H4 (cell line): ENCODE measurements around the gene TENT4B.

- RAMPAGE, long total RNA = no peak
Measured at GRCh38 chr16:46758638-46759097, 10.5 kb upstream of the MYLK3 start.

- RAMPAGE, long total RNA = no peak
Measured at GRCh38 chr16:46884491-46884984, 376 bp downstream of the GPT2 start.

- RAMPAGE, long total RNA = no peak
Measured at GRCh38 chr16:47229666-47229865, 85.8 kb upstream of the NETO2 start.

DNA sequence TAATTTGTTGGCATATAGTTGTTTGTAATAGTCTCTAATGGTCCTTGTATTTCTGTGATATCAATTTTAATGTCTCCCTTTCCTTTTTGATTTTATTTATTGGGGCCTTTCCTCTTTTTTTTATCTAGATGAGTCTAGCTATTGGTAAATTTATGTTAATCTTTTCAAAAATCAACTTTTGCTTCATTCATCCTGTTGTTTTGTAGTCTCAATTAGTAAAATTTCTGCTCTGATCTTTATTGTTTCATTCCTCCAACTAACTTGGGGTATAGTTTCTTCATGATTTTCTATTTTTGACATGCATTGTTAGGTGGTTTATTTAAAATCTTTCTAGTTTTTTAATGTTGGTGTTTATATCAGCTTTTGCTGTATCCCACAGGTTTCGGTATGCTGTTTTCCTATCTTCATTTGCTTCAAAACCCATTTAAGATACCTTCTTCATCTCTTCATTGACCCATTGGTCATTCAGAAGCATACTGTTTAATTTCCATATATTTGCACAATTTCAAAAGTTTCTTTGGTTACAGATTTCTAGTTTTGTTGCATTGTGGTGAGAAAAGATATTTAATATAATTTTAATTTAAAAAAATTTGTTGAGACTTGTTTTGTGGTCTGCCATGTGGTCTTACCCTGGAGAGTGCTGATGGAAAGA lies 146.0 kb upstream of the NETO2 start:
- RAMPAGE, long total RNA = no peak

DNA sequence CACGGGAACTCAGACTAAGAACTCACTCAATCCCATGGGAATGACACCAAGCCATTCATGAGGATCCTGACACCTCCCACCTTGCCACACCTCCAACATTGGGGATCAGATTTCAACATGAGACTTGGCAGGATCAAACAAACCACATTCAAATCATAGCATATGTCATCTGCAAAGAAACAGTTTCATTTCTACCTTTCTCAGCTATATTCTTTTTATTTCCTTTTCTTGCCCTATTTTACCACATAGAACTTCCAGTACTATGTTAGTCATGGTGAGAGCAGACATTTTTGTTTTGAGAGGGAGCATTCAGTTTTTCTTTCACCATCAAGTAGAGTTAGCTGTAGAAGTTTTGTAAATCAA lies 113.5 kb downstream of the PHKB start:
- RAMPAGE, long total RNA = no peak

DNA sequence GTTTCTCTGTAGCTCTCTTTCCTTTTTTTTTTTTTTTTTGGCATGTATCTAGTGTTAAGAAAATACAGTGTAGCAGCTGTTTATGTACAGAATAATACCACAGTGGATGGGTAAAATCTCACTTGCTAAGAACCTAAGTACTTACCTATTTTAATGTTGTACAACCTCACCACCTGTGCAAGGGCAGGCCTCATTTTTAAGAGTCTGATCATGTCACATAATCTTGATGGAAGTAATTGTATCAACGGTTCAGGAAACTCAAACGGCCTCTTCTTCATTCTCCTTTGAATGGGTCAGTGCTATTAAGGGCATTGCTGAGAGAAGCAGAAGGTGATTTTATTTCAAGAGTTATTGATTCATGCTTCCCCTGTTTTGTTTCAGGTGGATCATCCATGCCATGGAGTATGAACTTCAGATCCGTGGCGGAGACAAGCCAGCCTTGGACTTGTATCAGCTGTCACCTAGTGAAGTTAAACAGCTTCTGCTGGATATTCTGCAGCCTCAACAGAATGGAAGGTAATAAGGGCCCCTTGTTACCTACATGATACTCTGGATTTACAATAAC lies 227.6 kb downstream of the PHKB start:
- RAMPAGE, long total RNA = no peak

DNA sequence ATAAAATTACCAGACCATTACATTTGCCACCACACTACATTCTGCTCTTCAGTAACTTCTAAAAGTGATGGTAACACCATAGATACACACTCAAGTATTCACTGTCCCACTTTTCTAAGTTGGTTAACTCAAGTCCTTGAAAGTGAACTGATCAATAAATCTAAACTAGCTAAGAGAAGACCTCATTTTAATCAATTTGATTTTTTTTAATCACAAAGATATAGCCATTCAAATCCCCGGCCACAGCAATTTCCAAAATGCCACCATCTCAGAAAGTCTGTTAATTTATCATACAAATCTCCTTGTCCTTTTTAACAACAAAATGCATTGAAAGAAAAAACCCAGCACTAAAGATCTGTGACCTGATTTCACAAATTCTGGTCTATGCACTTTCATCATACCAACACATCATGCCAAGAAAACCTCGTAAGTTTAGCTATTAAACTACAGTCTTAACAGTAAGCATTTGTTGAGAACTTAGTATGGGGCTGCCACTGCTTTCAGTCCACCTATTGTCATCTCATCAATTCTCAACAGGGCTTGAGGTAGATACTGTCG lies 1.7 kb downstream of the SIAH1 start:
- RAMPAGE, long total RNA = no peak

- RAMPAGE, long total RNA = no peak
Measured at GRCh38 chr16:48444581-48444934, 59.3 kb upstream of the SIAH1 start.

- RAMPAGE, long total RNA = no peak
Measured at GRCh38 chr16:49132701-49133032, 149.0 kb downstream of the CBLN1 start.

DNA sequence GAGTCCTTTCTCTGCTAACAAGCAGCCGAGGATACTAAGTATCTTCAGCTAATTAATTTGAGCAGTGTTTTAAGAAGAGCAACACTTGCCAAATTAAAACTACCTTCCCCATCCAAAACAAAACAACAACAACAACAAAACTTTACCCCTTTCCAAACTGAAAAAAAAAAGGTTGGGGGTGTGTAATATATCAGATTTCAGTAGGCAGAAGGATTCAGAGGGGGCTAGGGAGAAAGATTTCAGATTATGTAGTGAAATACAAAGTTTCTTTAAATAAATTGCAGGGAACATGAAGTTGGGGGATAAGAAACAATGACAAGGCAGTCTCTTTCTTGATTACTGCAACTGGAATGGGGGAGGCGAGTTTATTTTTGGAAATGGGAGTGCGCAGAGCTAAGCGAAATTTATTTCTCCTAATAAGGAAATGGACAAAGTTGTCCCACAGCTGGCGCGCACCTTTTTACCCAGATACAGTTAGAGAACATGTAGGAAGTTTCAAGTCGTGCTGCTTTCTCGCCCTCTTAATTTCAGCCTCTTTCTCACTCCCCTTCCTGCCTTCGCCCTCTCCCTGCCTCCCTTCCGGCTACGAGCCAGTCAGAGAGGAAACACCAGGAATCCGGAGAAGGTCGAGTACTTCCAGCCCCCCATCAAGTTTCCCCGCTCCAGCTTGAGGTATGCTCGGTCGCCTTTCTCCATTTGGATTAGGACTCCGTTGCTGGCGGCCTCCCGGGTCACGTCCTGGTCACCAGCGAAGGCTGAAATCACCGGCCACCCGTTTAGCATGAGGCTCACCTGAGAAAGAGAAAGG lies 2.6 kb downstream of the CBLN1 start:
- RAMPAGE, long total RNA = no peak

GRCh38 chr16:49543406-49543913 lies 169.9 kb downstream of the C16orf78 start:
- RAMPAGE, long total RNA = no peak

GRCh38 chr16:49580753-49580962 lies 207.1 kb downstream of the C16orf78 start:
- RAMPAGE, long total RNA = no peak

DNA sequence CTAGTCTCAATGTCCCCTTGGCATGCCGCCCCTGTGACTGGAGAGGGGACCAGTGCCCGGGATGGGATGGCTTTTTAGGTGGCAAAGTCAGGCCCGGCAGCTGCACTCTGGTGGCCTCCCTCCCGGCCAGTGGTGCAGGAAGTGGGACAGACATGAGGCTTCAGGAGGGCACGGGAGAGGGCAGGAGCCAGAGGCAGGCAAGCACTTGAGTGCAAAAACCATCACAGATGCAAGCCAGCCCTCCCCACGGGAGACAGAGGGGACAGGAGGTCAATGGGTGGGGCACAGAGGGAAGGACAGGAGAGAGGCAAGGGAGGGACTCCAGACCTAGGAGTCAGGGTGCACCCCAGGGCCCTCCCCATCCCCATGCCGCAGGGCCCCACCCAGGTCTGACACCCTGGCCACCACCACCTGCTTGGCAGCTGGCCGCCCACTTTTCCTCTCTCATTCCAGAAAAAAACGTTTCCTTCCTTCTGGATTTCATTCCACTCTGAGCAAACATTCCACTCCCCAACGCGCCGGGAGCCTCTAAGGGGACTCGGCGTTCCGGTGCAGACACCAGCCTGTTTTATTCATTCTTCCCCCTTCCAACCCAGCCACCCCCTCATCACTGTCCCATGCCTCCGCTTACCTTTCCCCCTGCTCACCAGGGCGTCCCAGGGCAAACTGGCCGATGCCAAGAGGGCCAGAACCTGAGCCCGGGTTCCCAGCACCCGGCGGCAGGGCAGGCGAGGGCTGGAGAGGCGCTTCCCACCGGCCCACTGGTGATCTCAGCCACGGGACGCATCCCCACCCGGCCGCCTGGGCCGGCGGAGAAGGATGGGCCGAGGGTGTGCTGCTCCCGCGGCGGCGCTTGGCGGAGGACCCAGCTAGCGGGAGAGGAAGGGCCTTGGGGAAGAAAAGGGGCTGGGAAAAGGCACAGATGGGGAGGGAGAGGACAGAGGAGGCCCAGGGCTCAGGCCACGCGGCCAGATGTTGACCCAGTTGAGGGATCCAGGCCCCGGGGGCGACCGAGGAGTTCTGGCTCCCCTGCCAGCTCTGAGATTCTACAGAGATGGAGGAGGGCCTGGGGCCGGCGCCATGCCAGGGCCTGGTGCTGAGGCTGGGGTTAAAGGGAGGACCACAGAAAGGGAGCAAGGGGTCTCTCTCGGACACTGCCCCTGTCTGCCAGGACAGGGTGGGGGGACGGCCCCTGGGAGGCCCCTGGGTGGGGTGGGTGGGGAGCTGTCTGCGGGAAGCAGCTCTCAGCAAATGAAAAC lies 192.0 kb downstream of the ZNF423 start:
- RAMPAGE, long total RNA = no peak

GRCh38 chr16:49696344-49696837 lies 159.5 kb downstream of the ZNF423 start:
- RAMPAGE, long total RNA = no peak

DNA sequence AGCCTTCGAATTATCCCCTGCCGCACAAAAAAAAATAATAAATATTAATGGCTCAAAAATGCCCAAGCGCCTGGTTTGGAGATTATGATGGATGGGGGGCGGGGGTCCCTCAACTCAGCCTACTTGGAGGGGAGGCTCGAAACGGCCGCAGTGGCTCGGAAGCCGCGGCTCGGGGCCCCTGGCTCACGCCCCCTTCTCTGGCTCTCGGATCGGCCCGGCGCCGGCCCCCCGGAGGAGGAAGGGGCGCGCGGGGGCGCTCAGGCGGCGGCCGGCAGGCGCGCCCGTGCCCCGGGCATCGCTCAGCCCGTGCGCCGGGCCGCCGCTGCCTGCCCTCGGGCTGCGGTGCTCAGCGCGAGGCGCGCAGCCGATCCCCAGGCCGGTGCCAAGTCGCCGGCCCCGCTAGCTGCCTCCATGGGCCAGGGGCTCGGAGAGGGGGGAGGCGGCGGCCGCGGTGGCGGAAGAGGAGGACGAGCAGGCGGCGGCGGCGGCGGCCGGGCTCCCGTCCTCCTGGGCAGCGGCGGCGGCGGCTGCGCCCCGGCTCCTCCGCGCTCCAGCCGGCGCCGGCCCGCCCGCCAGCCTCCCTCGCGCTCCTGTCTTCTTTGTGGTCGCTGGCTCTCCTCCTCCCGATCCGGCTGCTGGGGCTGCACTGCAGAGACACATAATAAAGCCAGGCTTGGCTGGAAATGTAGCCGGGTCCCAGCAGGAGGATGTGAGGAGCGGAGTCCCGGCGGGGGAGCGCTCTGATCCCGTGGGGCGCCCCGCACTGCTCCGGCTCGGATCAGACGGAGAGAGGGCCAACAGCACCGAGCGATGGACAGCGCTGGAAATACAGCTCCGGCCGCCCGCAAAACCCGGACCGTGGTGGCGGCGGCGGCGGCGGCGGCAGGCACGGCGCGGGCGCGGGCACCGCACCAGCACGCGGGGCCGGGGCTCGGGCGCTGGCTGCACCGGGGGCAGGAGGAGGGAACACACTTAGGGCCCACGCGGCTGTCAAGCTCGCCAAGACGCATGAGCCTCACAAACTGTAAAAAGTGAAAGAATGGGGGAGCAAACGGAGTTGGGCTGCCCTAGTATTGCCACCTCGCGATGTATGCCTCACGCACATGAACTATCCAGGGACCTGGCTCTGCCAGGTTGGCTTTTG lies 904 bp upstream of the ZNF423 start:
- RAMPAGE, long total RNA = no peak

DNA sequence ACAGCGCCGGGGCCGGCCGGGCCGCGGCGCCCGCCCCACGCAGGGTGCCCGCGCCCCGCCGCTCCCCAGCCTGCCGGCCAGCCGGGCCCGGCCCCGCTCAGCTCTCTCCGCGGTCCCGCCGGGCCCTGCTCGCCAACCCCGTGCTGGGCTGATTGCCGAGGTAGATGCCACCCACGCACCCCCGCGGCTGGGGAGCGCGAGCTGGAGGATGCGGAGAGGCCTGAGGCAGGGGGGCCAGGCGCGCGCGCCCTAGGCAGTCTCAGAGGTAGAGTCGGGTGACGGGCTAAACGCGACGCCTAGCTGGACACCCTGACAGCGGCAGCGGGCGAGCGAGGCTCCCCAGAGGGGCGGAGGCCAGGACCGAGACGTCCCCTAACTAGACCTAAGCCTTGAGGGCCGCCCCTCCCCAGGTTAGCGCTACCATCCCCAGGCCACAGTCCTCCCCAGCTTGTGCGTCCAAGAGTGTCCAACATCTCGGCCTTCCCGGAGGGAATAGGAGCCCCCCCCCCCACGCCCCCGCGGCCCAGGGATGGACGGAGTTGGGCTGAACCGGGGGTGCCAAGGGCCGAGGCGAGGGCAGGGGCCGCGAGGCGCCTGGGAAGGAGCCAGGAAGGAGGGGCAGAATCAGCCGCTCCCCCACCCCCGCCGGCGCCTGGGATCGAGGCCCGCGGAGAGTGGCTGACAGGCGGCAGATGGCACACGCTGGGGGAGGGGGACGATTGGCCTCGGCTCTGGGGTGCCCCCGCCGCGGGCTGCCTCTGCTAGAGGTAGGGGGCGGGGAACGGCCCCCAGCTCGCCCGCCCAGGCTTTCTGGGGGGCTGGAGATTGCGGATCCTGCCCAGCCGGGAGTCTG lies 2.5 kb upstream of the ZNF423 start:
- RAMPAGE, long total RNA = no peak

DNA sequence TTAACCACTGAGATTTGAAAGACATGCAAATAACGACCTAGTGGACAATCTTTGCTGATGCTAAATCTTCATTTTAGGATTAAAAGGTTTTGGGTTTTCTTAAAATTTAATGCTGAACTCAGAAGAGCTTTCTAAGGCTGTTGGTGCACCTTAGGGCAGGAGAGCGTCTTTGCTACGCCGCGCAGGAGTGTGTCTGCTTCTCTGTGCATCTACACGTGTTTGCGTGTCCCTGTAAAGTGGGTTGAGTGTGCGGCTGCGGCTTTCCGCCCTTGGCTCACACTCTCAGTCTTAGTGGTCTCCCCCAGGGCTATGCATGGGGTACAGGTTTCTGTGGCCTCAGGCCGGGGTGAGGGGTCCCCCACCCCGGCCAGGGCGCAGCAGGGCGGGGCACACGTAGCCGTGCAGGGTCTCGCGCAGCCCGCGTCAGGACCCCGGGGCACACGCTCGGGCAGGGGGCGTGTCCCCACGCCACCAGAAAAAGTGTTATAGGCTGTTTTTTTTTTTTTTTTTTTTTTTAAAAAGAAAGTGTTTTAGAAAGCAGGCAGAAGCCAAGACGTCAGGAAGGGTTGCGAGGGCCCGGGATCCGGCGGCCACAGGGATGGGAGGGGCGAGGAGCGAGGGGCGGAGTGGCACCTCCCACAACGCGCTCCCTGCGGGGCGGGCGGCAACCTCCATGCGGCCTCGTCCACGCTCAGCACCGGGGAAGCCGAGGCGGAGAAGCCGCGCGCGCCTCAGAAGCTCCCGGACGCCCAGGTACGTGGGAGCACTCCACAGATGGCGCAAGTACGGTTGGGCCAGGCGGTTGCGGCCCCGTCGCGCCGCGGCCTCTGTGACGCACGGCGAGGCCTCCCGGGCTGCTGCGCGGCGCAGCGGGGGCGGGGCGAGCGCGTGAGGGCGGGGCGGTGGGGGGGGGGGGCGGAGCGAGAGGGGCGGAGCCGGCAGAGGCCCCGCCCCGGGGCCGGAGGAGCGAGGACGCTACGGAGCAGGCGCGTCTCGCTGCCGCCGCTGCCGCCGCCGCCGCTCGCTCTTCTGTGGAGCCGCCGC lies at the start of gene TENT4B:
TSS of gene TENT4B (plus strand) at position 1,027 of the 1,044 bp plus-strand sequence.
- RAMPAGE, long total RNA = no peak

- RAMPAGE, long total RNA = no peak
Measured at GRCh38 chr16:50169453-50169759, 16.3 kb downstream of the TENT4B start.

DNA sequence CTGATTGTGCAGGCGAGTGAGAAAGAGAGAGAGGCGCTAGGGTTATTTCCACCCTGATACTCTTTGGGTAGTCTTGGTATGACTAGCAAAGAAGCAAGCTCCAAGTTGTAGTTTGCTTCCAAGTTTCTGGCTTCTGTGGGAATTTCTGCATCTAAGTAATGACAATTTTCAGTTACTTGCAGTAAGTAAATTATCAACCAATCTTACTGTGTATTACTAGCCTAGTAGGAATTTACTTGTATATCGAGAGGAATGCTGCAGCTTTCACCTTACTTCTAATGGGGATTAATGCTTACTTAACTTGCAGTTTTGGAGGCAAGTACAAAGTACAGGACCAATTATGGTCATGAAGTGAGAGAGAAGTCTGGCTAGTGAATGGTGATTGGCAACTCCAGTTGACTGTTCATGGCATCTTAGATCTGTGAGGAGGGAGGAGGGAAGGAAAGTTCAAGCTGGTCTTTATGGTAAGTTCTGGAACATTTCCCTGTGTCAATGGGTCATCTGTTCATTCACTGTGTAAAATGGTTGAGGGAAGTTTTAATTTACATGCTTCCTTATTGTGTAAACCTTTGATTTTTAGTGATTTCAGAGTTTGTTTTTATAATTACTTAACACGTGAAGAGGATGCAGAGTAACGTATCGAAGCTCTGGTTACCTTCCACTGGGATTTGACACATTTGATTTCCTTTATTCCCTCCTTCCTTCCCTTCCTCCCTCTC lies 32.1 kb downstream of the TENT4B start:
- RAMPAGE, long total RNA = no peak

DNA sequence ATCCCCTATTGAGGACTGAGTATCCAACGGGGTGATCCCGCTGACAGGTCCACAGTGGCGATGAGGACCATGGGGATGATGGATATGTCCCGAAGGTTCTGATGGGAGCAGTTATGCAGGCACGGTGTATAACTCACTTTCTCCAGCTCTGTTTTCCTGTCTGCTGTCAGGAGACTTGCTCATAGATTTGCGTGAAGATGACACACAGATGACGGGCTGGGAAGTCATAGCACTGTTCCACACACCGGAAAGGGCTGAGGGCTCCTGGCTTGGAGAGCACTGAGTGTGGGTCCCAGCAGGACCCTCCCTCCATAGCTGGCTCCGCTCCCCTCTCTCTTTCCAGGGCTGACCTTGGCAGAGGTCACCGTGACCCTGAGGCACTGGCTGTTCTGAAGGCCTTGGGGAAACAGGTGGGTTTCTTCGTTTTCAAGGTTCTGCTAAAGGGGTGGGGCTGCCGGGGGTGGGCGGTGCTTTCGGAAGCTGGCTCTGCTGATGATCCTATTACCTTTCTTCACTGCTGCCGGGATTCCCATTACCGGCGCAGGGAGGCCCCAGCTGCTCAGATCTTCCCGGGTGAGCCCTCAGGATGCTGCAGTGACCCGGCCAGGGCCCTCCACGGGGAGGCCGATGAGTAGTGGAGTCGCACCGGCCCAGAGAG lies 22.0 kb upstream of the ADCY7 start:
- RAMPAGE, long total RNA = no peak